Panc1 (cell line): ENCODE measurements around the gene VAMP4.

DNA sequence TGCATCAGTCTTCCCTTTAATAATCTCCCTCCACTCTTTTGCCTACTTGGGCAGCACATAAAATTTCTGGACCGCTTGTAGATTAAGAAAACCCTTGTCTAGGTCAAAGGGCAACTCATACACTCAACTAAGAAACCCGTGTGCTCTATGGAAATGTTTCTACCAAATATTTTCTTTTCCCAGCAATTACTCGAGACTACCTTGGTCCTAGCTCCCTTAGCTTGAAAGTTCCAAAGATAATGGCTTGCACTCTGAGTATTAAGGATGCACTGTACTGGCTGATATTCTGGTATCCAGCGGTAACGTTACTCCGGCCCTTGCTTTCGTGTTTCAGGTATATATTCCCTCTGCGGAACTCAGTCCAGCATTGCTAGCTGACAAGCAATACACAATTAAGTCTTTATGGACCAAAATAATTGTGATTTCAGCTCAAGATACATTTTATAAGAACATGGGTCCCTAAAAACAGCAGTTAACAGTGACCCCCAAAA is 979 bp downstream of the SCYL3 start:
- RRBS, 2 experiments = no CpG with 5 or more reads among the region's 8 CpGs

GRCh38 chr1:169894101-169894472 is 391 bp upstream of the SCYL3 start:
- RRBS, 2 experiments = no CpG with 5 or more reads among the region's 13 CpGs

DNA sequence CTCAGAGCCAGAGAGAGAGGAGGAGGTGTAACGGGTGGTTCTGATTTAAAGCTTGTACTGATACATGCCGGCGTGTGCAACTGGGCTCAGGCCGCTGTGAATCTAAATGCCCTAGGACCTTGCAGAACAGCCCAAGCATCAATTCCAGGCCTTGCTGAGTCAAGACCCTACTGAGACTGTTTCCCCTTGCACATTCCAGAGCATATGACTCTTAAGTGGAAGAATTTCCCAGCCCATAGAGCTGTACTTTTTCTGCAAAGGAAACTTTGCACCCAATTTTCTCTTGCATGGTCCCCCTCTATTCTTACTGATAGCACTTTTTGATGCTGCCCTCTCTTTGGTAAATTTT is 163.9 kb downstream of the NTMT2 start:
- RRBS, 2 experiments = no CpG with 5 or more reads among the region's 4 CpGs

DNA sequence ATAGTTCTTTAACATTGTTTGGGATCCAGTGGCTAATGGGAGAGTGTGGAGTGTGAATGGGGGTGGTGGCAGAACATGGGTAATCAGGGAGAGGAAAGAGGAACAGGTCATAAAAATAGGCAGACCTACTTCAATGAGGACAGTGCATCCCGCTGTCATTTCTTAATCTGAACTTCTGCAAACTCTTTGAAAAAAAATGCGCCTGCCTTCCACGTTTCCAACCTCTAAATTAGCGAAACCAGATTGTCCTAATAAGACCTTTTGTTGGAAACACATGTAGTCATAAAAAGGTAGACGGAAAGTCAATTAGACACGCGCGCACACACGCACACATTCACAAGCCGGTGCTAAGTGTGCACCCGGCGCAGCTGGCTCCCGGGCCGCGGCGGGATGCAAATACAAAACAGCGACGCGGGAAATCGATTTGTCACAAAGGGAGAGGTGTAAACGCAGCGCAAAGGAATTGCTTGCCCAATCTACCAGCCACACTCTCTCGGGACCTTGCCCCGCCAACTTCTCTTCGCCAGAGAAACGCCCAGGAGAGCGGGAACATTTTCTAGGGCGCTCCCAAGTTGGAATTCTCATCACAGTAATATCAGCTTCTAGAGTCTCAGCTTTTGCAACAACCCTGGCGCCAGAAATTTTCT is 4.3 kb downstream of the PRRX1 start:
- RRBS, 2 experiments = no CpG with 5 or more reads among the region's 29 CpGs

DNA sequence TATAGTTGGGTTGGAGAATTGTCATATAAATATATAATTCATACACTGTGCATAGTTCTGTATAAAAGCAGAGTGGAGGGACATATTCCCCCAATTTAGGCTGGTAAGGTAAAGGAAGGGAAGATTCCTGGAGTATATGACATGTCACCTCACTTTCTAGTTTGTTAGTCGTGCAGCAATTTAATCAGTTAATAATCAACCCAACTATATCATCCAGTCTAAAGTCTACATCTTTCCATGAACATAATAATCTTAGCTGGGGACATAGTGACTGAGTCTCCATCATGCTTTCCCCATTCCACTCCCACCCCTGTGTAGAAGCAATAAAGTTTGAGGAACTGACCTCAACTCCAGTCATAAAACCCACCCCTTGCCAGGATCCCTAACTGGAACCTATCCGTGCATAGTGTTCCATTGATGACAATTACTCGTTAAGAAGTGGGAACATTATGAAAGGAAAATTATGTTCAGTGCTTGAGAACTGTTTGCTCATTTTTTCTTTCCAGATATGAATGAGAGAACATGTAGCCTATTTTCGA is 48.9 kb upstream of the MROH9 start:
- RRBS, 2 experiments = no CpG with 5 or more reads among the region's 4 CpGs

- RRBS, 2 experiments = no CpG with 5 or more reads among the region's 3 CpGs
These were observed 21.9 kb downstream of the FMO3 start for GRCh38 chr1:171112411-171113148.

GRCh38 chr1:171138555-171139468 is 46.3 kb upstream of the FMO2 start:
- RRBS, 2 experiments = no CpG with 5 or more reads among the region's 4 CpGs

GRCh38 chr1:171257691-171258311 is 9.5 kb downstream of the FMO1 start:
- RRBS, 2 experiments = no CpG with 5 or more reads among the region's 8 CpGs

- RRBS, 2 experiments = no CpG with 5 or more reads among the region's 4 CpGs
These were observed 37.9 kb downstream of the PRRC2C start for GRCh38 chr1:171523032-171523757.

DNA sequence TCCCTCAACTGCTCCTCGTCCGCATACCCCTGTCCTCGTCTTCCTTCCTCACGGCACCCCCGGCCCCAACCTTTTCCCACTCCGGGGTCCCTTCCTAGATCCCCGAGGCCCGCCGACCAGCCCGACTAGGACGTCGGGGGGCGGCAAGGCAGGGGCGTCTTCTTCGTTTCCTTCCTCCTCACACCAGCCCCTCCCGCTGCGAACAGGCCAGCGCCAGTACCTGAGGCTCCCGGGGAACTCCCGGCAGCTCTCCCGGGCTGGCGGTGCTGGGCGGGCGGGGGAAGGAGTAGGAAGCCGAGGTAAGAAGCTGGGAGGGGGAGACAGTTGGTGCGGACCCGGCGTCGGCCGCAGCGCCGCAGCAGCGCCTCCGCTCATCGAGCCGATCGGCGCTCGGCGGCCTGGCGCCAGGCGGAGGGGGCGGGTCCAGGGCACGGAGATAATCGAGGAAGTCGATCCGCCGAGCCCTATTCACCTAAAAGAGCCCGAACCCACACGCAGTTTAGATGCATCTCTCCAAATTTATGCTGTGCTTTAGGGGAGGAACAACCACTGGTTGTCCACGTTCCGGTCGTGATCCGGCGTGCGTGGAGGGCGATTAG is at the start of gene VAMP4:
Gene VAMP4, minus strand, starts transcription at position 376 of the 599 bp plus-strand sequence.
- RRBS, 2 experiments = 1 to 6% methylated on average over 10 of the region's 57 CpGs

DNA sequence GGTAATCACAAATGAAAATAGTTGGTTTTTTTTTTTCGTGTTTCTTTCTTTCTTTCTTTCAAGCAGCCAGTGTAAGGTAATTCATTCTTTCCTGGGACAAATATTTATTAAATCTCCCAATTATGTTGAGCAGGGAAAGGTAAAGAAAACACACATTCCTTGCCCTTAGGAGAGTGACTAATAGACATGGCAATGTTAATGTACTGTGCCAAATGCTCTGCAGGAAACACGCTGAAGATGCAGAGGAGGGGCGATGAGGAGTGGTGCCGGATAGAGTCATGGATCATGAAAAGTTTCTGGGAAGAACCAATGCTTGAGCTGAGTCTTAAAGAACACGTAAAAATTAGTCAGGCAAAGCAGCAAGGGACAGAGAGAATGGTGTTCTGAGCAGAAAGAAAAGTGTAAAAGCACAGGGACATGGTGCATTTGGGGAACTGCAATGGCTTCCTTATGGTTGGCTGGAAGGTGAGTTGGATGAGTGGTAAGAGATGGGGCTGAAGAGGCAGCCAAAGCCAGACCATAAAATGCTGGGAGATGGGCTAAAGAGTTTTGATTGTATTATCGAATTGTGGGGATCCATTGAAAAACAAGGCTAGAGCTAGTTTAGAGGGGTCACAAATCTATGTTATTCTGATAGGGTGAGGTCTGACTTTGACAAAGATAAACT is 199.3 kb downstream of the DNM3 start:
- RRBS, 2 experiments = no CpG with 5 or more reads among the region's 6 CpGs

DNA sequence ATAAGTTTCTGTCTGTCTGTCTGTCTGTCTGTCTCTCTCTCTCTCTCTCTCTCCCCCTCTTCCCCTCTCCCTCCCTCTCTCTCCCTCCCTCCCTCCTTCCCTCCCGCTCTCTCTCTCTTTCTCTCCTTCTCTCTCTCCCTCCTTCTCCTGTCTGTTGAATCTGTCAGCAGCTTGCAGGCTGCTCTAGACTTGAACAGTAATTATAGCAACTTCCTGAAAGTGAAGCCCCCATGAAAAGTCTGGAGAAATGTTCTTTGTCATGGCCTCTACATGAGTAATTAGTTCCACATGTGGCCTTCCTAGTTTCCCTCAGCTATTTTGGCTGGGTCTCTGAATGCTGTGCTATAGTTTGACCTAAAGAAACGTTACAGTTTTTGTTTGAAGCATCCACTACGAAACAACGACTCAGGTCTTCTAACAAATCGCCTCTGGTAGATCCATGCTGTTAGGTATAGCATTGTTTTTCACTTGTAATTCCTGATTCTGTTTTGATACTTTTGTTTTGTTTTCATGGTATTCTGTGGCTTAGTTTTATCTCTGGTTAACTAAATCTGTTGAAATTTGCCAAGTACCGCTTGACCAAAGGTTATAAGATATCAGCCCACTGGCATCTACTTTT is 275.1 kb upstream of the C1orf105 start:
- RRBS, 2 experiments = no CpG with 5 or more reads among the region's 6 CpGs

- RRBS, 2 experiments = no CpG with 5 or more reads among the region's 5 CpGs
These were observed 59.5 kb upstream of the C1orf105 start for GRCh38 chr1:172361043-172361369.

DNA sequence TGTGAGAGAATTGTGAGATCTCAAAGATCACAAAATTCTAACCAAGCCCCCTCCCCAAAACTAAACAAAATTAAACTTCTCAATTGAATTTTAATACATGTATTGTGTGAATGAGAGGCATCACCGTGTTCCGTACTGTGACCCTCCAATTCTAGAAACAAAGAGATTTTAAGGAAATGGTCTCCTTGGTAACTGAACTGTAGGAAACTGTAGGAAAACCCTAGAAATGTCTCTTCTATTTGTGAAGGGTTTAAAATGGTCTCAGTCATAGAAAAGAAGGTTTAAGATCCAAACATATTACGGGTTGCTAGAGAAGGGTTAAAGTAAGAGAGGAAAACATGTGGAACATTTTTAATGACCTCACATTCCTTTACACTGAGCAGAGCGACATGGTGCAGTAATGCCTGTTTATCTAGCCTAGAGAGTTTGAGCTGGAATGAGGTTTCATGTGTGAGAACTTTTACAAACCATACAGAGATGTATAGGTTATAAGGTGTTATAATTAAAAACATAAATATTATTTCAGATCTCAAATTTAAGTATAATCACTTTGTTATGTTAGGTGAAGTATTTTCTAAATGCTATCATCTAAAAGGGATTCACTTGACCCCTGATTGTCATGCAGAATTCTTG is 37.0 kb upstream of the C1orf105 start:
- RRBS, 2 experiments = no CpG with 5 or more reads among the region's 4 CpGs

GRCh38 chr1:172497280-172497725 is 35.6 kb upstream of the SUCO start:
- RRBS, 2 experiments = 35 to 46% methylated on average over 2 of the region's 3 CpGs

- RRBS, 2 experiments = no CpG with 5 or more reads among the region's 1 CpG
These were observed 45.1 kb downstream of the FASLG start for GRCh38 chr1:172704070-172704386.

DNA sequence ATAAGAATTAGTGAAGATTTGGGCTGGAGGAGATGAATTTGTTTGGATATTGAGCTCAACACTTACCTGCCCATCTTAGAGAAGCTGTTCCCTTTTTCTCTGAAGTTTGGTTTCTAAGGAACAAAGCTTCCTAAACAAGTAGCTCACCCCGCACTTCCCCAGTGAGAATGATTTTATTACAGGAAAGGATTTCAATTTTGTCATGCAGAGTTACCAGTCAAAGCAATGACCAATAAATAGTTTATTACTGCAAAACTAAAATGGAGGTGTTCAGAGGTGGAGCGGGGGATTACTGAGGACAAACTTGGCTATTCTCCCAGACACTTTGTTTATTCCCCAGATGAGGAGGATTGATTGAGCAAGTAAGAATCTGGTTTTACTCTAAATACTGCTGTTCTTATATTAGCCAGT is 136.3 kb downstream of the TNFSF18 start:
- RRBS, 2 experiments = no CpG with 5 or more reads among the region's 2 CpGs

- RRBS, 2 experiments = no CpG with 5 or more reads among the region's 2 CpGs
These were observed 52.2 kb upstream of the PRDX6 start for GRCh38 chr1:173424758-173425428.

DNA sequence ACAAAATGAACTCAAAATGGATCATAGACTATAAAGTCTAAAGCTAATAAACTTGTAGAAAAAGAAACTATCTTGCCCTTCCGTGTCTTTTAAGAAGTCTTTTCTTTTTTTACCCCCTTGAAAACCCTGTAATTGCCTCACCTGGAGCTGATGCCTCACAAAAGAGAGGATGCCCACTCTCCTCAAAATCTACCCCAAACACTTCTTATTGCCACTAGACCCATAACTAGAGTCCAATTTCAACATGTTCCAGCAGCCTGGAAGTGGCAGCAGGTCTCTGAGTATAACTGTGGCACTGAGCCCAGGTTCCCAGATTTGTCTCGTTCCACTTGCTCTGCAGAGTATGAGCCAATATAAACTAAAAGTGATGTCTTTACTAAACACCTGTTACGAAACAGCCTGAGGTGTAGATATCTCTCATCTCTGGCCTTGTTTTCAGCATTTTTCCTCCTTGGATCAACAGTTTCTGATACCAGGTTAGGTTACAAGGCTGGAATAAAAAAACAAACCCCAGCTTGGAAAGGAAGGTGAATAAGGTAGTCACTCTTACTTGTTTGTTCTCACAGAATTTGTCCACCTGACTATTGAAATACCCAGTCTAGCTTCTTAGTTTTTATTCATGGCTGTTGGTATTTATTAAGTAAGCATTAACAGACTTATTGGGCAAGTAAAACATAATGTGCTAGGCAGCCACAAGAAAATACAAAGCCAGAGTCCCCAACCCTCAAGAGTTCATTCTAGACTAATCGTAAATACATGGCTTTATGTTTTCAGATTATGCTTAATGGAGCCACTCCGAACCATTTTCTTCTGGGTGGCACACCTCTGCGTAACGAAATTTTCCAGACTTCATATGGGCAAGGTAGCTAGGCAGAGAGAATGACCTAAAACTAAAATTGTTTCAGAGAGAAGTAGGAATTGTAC is 25.1 kb upstream of the PRDX6 start:
- RRBS, 2 experiments = no CpG with 5 or more reads among the region's 7 CpGs